Heart (tissue), 3 donors: ENCODE data around the genes GOT1 and ENTPD7.

DNA sequence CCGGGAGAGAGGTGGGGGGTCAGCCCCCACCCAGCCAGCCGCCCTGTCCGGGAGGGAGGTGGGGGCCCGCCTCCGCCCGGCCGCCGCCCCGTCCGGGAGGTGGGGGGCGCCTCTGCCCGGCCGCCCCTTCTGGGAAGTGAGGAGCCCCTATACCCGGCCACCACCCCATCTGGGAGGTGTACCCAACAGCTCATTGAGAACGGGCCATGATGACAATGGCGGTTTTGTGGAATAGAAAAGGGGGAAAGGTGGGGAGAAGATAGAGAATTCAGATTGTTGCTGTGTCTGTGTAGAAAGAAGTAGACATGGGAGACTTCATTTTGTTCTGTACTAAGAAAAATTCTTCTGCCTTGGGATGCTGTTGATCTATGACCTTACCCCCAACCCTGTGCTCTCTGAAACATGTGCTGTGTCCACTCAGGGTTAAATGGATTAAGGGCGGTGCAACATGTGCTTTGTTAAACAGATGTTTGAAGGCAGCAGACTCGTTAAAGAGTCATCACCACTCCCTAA lies 18.5 kb downstream of the R3HCC1L start:
- RAMPAGE, long total RNA, 2 experiments: no peak in any of the 2 experiments

DNA sequence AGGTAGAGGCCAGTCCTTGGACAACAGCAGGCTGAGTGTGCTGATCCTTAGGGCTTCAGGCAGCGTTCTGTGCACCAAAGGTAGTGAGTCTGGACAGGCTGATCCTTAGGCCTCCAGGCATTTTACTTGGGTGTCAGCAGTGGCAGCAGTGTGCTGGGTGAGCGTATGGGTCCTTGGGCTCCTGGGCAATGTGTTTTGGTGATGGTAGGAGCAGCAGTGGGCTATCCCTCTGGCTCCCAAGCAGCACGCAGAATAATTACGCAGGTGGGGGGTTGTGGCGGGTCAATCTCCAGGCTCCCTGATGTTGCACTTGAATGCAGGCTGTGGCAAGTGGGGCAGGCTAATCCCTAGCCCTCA lies 44.3 kb downstream of the LOXL4 start:
- RAMPAGE, long total RNA, 2 experiments: no peak in any of the 2 experiments

DNA sequence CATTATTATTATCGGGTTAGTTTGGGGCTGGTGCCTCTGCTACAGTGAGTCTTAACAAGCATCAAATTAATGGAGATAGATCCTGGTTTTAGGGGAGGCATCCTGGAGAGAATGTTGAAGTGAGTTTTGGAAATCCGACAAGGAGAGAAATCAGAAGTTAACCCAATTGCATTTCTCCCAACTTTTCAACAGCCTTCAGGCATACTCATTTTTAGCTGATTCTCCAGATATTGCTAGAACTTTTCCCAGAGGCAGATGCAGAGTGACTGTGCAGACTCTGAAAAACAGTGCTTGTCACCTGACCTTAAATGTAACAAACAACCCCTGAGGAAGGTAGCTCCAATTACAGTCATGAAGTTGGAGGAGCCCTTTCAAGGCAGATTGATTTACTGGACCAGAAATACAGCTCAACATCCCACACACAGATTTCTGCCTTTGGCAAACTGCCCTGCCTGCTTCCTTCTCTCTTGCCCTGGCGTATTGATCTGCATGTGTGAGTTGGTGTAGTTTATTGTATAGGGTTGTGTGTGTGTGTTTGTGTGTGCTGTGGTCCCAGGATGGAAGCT lies 38.6 kb downstream of the PYROXD2 start:
- RAMPAGE, long total RNA, 2 experiments: no peak in any of the 2 experiments

GRCh38 chr10:98436879-98437464 lies 9.8 kb downstream of the HPS1 start:
- RAMPAGE, long total RNA, 2 experiments: no peak in any of the 2 experiments

DNA sequence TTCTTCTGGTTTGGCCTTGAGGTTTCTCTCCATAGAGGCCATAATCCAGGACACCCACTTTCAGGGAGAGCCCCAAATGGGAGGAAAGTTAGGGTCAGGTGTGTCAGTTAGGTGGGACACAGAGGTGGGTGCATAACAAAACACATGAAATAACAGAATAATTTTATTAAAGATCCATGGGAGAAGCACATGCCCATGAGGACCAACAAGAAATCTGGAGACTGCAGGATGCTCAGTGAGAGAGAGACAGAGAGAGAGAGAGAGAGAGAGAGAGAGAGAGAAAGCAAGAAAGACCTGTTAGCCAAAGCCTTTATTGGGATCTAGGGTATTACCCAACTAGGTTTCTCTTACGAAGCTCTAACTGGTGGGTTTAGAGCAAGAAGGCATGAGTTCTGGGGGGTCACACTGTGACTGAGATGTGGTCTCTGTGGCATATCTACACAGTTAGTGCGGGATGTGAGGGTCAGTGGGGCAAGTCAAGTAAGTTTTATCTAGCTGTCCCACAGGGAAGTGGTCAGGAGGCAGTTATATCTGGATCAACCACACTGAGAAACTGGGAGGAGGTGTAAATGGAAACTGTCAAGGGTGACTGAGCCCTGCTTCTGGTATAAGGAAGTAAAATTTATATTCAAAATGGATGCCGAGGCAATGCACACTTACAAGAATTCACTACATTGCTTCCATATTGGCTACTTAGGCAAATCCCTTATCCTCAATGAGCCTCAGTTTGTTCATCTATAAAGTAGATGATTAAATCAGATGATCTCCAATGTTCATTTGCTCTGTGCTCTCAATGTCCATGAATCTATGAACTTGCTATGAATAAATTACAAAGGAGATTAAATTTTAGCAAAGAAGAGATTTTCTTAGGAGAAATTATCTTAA lies 331.5 kb upstream of the HPS1 start:
- RAMPAGE, long total RNA, 2 experiments: no peak in any of the 2 experiments

GRCh38 chr10:99341894-99342642 lies 12.9 kb downstream of the CNNM1 start:
- RAMPAGE, long total RNA, 2 experiments: no peak in any of the 2 experiments

- RAMPAGE, long total RNA, 2 experiments: no peak in any of the 2 experiments
Observed at GRCh38 chr10:99357572-99358053, 28.5 kb downstream of the CNNM1 start.

- RAMPAGE, long total RNA, 2 experiments: start-site peak on the minus strand in 2 of 2 experiments, at chr10:99430618-99430660 at its widest, 727 to 3,364 reads per replicate
Observed at GRCh38 chr10:99430019-99430777, at the start of gene GOT1. TSS of gene GOT1 (minus strand) at chr10:99430624.

DNA sequence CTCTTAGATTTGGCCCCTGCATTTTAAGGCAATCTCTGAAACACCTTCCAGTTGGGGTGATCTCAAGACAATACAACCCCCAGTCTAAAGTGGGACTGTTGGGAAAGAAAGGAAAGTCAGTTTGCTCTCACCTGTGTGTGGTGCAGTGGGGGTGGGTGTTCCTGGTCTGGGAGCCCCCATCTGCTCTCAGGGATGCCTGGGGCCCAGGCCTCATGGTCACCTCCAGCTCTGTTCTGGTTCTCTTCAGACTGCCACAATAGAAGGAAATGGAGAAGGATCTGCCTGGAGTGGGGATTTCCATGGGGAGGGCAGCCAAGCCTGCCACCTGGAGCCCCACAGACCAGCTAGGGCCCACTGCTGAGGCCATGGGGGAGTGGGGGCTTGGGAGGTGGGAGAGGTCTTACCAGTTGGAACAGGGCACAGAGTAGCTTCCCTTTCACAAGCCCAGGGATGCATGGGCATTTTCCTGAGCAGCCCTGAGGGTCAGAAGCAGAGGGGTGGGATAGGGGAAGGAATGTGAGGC lies 6.5 kb upstream of the NKX2-3 start:
- RAMPAGE, long total RNA, 2 experiments: no peak in any of the 2 experiments

DNA sequence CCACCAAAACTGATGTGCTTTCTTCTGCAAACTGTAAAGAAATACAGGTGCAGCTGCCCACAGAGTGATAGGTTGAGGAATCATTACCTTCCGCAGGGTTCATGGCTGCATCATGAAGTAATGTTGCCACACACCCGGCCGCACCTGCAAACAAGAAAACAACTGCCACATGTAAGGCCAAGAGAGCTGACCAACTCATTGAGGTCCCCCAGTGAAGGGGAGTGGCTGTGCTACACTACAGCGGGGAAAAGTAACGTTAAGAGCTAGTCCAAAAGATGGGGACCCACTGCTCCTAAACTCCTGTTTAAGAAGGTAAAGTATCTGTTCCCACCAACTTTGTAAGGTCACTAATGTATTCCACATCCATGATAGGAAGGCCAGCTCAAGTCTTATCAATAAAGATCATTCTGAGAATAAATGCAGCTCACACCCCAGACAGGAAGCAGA lies 7.8 kb downstream of the SLC25A28 start:
- RAMPAGE, long total RNA, 2 experiments: no peak in any of the 2 experiments

- RAMPAGE, long total RNA, 2 experiments: no peak in any of the 2 experiments
Observed at GRCh38 chr10:99659123-99659616, at the start of gene ENTPD7. TSS of gene ENTPD7 (plus strand) at chr10:99659509.

GRCh38 chr10:99779048-99779708 lies 3.3 kb upstream of the ABCC2 start:
- RAMPAGE, long total RNA, 2 experiments: no peak in any of the 2 experiments

- RAMPAGE, long total RNA, 2 experiments: no peak in any of the 2 experiments
Observed at GRCh38 chr10:99926410-99927432, 83.0 kb downstream of the DNMBP start.

- RAMPAGE, long total RNA, 2 experiments: no peak in any of the 2 experiments
Observed at GRCh38 chr10:99927433-99927701, 82.4 kb downstream of the DNMBP start.

DNA sequence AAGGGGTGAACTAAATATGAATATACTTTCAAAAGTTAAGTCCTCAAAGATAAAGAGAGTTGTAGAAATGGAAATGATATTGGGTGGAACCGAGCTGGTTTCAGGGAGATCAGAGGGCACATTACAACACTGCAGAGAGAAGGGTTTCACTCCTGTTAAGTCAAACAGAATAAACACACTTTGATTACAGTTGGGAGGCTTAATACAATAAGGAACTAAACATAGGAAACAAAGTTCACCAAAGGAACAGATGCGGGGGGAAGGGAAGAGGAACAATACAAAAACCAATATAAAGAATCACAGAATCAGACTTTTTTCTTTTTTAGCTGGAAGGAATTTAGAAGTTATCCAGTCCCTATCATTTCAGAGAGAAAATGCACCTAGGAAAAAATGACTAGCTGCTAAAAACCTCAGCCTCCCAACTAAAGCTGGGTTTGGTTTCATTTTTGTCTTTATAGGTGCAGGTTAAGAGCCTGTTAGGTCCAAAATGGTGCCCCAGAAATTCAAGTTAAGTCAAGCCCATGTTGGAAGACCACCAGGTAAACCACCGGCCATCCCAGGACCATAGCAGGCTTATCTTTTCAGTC lies 82.0 kb downstream of the DNMBP start:
- RAMPAGE, long total RNA, 2 experiments: no peak in any of the 2 experiments

GRCh38 chr10:100006256-100006892 lies 3.4 kb downstream of the DNMBP start:
- RAMPAGE, long total RNA, 2 experiments: no peak in any of the 2 experiments

GRCh38 chr10:100037999-100038220 lies 28.2 kb upstream of the DNMBP start:
- RAMPAGE, long total RNA, 2 experiments: no peak in any of the 2 experiments

DNA sequence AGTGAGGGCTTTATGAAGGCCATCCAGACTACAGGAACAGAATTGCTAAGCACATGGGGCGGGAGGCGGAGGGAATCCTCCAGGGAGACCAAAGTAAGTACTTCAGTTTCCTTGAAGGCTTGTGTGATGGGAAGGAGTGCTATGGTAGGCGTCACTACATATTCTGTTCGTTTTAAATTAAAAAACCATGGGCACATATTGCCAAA lies 608 bp upstream of the ERLIN1 start:
- RAMPAGE, long total RNA, 2 experiments: no peak in any of the 2 experiments

- RAMPAGE, long total RNA, 2 experiments: no peak in any of the 2 experiments
Observed at GRCh38 chr10:100353576-100354190, 6.7 kb downstream of the SCD start.

DNA sequence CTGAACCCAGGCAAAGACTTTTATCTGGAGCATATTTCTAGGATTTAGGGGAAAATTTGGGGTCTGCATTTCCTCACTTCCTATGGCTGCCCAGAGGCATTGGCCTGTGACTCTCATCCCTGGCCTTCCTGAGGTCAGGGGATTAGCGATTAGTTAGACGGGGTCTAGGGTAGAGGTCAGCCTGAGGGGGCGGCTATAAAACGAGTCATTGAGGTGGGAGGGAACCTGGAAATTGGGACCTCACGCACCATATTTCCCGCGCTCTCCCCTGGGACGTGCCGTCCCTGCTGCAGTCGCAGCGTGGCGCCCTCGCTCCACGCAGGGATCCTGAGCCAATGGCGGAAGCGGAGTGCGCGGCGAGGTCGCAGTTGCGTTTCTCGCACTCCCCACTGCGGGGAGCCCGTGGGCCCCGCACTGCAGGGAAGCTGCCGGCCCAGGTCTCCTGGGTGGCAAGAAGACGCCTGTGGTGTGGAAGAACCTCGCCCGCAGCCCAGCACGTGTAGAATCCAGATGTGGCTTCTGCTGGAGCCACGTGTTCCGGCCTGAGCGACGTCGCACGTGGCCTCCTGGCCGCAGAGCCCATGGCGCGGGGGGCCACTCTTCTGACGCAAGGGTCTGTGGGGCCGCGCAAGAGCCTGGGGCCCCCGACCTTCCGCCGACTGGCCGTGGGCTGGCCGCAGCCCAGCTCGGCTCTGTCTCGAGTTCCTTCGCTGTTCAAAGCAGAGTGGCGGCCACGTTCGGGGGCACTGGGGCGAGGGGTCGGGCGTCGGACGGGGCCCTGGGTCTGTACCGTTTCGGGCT lies 26.3 kb downstream of the HIF1AN start:
- RAMPAGE, long total RNA, 2 experiments: no peak in any of the 2 experiments